H4 (cell line): ENCODE measurements around a stretch of chr11.

- RAMPAGE, long total RNA = no peak
Observed at GRCh38 chr11:75347934-75348687, 3.4 kb downstream of the ARRB1 start.

DNA sequence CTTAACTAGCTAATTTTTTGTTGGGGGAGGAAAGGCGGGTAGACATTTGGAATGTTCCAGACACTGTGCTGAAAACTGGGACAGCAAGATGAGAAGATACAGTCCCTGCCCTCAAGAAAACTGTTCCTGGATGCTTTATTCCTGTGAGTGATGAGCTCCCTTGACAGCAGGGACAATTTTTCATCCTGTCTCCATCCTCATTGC lies 21.0 kb upstream of the ARRB1 start:
- RAMPAGE, long total RNA = no peak

GRCh38 chr11:75563663-75564614 lies 1.9 kb downstream of the SERPINH1 start:
- RAMPAGE, long total RNA = no peak

DNA sequence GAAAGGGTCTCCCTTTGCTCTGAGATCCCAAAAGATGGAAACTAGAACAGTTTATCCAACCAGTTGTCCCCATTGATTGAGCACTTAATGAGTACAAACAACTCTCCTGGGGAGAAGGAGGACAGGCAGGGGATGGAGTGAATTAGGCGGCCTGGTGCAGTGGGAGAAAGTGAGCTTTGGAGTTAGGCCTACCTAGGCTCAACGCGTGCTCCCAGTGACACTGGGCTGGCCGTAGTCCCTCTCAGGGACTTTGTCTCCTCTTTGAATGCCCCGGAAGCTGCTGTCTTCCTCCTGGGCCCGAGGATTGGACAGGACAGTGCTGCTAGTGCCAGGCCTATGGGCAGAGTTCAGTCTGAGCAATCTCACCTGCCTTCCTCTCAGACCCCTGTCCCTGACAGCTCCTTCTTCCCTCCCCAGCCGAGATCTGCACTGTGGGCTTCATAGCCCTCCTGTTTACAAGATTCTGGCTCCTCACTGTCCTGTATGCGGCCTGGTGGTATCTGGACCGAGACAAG lies 2.0 kb downstream of the MOGAT2 start:
- RAMPAGE, long total RNA = no peak

DNA sequence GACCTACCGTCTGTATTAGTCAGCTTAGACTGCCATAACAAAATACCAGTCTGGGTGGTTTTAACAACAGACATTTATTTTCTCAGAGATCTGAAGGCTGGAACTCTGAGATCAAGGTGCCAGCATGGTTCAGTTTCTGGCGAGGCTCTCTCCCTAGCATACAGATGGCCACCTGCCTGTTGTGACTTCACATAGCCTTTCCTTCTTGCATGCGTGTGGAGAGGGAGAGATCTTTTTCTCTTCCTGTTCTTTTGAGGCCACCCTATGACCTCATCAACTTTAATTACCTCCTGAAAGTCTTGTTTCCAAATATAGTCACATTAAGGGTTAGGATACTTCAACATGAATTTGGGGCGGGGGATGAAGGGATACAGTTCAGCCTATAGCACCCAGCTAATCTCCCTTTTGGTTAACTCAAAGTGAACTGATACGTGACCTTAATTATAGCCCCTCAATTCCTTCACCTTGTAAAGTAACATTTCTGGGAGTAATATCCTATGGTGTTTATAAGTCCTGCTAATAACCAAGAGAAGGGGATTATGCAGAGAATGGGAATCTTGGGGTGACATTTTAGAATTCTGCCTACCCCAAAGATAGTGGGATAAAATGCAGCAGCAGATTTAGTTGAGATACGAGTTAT lies 131.9 kb downstream of the UVRAG start:
- RAMPAGE, long total RNA = no peak

GRCh38 chr11:76045934-76046690 lies 160.2 kb downstream of the WNT11 start:
- RAMPAGE, long total RNA = no peak

DNA sequence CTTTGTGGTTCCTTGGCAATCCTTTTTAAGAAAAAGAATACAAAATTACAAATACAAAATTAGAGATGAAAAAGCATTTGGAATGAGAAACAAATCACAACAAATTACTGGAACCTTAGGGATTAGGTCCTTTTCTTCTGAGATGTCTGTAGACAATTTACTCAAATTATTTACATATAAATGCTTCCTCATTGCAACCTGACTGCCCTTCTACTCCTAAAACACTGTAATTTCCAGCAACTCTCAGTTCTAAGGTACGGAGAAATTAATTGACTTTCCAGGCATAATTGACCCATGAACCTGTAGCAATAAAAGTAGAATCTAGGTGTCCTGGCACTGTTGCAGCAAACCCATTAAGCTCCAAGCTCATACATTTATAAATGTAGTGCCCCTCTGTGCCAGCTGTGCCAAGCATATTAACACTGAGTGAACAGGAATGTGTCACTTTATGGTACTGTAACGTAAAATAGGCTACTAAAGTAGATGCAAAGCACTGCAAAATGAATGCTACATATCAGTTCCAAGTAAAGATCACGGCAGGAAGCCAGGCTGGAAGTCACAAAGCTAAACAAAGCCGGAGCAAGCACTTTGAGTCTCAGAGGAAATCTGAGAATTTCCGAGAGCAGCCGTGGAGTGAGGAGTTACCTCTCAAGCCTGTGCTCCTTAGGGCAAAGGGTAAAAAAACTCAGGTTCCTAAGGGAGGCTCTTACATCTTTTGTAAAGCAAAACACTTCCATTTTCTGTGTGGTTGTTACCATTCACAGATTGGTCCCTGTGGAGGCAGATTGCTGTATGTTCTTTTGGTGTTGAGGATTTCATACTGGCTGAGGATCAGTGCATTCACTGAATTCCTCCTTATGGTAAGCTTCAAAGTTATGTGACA lies 85.8 kb downstream of the WNT11 start:
- RAMPAGE, long total RNA = no peak

GRCh38 chr11:76501066-76502302 lies 56.7 kb downstream of the EMSY start:
- RAMPAGE, long total RNA = no peak

DNA sequence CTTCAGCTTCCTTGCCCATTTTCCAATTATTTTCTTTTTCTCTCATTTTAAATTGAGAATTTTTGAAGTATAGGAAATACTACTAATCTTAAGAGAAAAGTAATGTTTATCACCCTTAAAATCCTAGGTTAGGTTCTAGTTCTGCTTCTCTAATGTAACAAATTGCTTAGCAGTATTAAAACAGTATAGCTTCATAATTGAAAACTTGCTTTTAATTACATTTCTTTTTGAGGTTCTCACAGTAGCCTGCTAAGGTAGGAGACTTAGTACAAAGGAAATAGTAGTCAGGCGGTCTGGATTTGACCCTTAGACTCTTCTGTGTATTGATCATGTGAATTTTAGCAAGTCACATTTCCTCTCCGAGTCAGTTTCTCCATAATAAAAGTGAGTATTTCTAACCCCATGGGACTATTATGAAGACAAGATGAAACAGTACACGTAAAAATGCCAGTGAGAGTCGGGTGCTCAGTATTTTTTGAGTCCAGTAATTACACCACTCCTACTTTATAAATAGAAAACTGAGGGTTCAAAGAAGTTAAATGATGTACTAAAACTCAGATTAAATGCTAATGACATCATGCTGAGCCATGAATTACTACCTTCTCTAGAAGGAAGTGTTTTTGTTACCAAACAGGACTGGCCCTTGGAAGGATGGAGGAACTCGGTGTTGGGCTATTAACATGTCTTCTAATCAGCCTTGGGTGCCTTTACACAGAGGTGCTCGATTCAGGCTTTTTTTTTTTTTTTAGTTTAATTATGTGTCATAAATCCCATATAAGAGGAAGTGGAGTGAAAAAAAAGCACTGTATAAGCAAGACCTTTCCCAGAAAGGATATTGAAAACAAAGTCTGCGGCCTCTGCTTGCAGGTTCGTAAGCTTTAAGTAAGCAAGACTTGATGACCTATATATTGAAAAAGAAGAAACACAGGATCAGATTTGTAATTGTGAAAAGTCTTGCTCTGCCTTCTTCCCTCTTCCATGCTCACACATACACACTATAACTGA lies 108.9 kb downstream of the EMSY start:
- RAMPAGE, long total RNA = no peak

DNA sequence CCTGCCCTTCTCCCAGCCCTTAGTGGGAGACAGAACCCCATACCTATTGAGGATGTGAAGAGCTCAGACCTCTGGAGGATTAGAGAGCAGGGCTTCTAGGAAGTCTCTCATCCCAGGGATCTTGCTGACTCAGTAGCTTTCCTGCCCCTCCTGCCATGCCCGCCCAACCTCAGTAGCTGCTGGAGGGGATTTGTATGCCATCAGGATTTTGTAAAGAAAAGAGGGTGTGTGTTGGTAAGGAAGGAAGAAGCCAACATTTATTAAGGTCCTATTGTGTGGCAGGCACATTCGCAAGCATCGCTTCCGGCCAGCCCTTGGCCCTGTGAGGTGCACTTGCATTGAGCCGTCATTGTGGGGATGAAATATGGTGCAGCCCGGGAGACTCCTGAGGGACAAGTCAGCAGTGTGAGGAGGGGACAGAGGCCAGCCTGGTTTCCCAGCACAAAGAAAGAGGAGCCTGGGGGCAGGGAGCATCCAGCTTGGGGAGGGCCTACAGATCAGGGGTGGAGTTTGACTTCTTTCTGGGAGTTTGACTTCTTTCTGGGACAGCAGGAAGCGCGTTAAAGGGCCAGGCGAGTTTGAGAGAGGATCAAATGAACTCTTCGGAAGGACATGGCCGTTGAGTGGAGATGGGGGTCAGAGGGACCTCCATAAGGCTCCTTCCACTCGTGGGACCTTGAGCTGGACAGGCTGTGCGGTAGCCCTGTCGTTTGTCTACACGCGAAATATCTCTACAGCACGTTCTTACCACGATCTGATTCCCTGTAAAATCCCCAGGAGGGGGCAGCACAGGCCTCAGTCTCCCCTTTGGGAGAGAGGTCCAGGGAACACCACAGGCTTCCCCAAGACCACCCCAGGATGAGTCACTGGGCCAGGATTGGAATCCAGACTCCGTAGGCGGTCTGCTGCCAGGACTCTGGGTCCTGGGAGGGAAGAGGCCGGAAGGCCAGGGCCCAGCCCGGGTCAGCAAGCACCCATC lies 91.9 kb downstream of the LRRC32 start:
- RAMPAGE, long total RNA = no peak

DNA sequence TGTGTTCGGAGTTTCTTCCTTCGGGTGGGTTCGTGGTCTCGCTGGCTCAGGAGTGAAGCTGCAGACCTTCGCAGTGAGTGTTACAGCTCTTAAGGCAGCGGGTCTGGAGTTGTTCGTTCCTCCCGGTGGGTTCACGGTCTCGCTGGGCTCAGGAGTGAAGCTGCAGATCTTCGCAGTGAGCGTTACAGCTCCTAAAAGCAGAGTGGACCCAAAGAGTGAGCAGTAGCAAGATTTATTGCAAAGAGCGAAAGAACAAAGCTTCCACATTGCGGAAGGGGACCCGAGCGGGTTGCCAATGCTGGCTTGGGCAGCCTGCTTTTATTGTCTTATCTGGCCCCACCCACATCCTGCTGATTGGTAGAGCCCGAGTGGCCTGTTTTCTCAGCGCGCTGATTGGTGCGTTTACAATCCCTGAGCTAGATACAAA lies 62.5 kb downstream of the LRRC32 start:
- RAMPAGE, long total RNA = no peak

DNA sequence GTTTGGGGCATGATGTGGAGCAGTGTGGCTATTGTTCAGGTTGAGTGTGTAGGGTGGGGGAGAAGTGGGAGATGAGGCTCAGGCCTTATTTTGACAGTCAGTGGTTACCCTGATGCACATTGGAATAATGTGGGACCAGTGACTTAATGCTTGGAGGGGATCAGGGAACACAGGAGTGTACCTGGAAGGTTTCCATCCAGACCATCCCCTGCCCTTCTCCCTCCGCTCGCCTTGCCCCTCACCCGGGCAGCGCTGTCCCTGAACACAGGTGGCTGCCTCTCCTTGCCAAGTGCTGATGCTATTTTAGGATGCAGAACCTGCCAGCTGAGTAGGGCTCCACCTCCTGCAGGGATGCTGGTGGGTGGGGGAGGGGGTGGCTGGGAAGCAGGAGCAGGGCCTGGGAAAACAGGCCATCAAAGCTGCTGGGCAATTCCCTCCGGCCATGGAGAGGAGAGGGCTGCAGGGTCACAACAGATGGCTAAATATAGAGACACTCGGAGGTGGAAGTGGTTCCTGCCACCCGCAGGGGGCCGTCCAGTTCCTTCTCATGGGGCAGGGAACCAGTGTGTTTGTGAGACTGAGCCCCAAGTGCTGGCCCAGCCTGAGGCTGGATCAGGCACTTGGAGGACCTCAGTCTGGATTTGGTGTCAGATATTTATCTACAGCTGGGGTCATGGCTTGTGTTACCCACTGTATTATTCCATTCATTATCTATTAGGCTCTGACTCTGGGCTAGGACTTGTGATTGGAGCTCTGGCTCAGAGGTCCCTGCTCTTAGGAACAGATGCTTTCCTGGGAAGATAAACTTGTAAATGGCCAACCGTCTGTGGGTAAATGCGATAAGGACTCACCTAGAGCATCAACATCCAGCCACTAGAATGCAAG lies 59.6 kb downstream of the LRRC32 start:
- RAMPAGE, long total RNA = no peak

- RAMPAGE, long total RNA = no peak
Observed at GRCh38 chr11:76653277-76654434, 16.9 kb downstream of the LRRC32 start.

DNA sequence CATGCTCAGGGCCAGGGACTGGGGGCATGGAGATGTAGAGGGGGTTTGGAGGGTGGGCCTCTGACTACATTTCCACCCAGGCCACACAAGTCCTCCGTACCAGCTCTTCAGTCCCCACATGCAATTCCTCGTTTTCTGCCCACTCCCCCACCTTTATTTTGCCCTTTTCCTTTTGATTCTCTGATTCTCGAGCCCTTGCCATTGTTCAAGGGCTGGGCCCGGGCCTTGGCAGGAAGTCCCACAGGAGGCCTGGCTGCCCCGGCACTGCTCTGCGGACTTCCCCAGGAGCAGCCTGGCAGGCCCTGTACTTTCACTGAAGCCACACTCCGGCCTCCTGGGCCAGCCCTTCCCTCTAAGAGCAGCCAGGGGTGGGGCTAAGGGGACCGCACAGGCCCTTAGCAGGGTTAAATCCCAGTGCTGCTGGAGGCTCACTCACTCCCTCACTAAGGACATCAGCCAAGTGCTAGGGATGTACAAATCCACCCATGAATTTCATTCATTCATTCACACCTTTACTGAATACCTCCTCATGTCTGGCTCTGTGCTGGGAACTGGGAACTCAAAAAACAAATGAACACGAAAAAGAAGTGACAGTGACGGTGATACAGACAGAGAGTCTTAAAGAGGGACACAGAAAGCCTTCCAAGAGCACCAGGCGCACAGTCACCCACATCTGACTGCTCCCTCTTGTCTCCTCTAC lies 4.1 kb downstream of the LRRC32 start:
- RAMPAGE, long total RNA = no peak

DNA sequence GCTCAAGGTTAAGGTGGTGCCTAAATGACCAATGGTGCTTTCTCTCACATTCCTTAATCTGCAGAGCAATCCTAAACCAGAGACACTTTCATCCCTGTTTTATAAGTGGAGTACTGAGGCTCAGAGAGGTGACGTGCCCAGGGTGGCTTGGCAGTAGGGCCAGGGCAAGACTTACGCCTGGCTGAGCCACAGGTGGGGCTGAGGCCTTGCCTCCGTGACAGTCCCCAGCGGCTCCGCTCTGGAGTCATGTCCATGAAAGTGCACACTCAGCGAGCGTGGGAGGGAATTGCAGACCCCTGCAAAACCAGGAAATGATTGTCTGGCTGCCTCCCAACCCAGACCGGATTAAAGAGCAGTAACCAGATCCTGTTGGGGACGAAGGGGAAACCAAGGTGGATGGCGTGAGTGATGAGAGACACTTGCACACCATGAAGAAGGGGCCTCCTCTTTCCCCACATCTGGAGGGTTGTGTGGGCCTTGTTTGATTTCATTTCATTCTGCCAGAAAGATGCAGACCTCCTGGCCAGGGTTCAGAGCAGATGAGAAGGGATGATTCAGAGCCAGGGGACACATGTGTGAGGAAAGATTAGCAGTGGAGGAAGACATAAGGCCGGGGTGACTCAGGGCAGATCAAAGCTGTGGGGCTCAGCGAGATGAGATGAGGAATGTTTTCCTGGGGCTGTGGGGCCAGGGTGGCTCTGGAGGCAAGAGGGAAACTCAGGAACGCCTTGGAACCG lies 29.7 kb upstream of the LRRC32 start:
- RAMPAGE, long total RNA = no peak

DNA sequence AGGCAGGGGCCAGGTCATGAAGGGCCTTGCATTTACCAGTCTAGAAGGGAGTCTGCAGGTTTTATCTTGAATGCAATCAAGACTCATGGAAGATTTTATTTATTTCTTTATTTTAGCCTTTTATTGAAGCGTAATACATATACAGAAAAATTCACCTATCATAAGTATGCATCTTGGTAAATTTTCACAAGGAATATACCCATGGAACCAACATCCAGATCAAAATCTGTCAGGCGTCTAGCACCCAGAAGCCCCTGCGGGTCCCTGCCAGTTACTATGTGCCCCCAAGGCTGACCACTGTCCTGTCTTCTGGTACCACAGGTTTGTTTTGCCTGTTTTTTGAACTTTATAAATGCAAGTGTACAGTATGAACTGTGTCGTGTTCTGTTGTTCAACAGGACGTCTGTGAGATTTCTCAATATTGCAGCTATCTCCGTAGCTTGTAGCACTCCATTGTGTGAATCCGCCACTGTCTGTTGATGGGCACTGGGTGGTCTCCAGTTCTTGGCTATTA lies 25.2 kb upstream of the TSKU start:
- RAMPAGE, long total RNA = no peak

DNA sequence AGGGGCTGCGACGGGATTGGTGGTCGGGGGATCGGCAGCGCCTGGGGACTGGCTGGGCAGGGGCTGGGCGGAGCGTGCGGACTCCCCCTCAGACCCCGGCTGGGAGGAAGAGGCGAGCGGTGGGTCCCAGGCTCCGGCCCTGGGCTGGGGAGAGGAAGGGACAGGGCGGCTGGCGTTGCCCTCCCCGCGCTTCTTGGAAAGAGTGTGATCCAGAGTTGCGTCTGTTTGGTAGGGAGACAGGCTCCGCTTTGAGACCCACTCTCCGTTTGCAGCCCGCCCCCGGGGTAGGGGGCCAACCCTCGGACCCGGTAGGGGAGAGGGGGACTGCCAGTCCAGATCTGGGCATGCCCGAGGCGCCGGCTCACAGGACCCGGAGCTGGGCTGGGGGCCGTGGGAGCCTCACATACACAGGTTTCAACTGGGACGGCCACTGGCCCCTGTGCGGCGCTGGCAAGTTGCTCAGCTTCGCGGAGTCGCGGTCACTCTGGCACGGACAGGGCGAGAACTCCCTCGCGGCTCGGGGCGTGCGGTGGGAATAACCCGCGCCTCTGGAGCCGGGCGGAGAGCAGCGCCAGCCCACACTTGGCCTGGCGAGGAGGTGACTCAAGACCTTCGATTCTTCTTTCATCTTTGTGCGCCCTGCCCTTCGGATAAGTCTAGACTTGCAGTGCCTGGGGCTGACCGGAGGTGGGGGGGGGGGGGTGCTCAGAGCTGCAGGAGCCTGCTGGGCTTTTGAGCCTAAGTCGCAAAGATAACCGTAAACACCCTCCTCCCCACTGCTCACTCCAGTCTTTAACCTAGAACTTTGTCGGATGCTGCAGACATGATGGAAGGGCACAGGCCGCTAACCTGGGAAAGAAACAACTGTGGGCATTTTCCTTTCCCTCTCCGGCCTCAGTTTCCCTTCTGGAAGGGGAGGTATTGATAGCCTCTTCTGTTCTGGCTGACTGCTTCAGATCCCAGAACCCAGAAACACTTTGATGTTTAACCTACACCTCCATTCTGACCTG lies 1.2 kb downstream of the TSKU start:
- RAMPAGE, long total RNA = no peak

- RAMPAGE, long total RNA = no peak
Observed at GRCh38 chr11:76792818-76793398, 9.8 kb downstream of the TSKU start.

DNA sequence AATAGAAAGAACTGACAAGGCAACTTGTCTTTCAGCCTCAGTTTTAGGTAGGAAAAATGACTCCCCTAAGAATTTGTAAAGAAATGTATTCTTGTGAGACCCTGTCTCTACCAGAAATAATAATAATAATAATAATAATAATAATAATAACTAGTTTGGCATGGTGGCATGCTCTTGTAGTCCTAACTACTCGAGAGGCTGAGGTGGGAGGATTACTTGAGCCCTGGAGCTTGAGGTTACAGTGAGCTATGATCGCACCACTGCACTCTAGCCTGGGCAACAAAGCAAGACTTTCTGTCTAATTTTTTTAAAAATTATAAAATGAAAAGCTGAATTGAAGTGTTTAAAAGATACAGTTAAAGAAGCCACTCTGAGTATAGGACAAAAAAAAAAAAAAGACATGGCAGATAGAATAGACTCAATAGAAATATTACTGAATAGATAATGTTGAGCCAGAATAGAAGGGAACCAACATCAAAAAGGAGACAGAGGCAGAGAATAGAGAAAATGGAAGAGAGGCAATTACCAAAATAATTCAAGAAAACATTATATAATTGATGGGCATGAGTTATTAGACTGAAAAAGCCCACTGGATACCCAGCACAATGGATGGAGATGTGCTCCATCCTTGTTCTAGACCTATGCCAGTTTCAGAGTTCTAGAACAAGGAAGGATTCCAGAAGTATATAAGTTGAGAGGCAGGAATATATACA lies 24.0 kb upstream of the B3GNT6 start:
- RAMPAGE, long total RNA = no peak

GRCh38 chr11:77036127-77037219 lies 2.3 kb downstream of the B3GNT6 start:
- RAMPAGE, long total RNA = no peak